Endothelial cell (in vitro differentiated cells): ENCODE measurements around a stretch of chr6.

DNA sequence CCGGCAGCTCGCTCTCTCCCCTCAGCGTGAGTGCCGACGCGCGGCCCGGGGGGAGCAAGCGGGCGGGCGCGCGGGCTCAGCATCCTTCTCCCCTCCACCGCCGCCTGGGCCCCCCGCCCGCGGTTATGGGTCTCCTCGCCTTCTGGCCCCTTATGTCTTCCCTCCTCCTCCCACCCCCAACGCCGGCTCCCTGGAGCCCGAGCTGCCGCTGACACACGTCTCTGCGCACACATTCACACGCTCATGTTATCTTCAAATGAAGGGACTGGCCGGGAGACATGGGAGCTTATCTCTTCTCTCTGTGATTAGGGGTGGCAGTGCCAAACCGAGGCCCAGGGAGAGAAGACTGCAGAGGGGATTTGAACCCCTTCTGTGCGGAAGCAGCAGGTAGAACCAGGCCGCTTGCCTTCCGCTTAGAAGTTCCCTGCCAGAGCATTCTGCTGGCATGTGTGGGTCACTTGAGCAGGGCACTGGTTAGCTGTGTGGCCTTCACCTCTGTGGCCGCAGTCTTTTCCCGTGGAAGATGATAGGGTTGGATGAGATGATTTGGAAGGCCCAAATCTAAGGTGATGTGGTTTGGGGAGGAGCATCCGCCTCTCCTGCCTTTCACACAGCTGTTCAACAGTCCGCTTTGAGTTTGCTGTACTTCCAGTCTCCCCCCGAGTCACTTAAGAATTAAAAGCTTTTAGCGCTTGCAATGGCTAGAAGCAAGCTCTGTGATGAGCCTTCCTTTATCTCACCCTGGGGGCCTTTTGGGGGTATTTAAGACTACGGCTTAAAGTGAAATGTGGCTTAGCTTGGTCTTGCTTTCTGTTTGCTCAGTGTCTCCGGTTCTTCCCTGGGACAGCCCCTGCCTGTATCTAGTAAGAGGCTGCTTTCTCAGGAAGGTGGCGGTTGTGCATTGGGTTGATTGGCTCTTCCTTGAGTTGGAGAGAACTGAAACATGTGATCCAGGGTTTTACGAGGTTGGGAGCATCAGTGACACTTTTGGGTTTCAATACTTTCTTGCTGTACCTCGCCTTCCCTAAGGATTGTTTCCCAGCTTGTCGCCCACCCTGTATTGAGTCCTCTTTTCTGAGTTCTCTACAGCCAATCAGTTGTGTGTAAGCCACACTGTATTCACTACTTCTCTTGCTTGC lies 700 bp downstream of the CMTR1 start:
- PRO-cap = bidirectional peak, plus-strand start at position 255 of the sequence, minus-strand start at position 127 of the sequence

- PRO-cap = no peak
Observed at GRCh38 chr6:37496825-37497678, 2.6 kb downstream of the CCDC167 start.

- PRO-cap = no peak
Observed at GRCh38 chr6:37516142-37517216, 16.8 kb upstream of the CCDC167 start.

- PRO-cap = no peak
Observed at GRCh38 chr6:37566037-37566729, 66.5 kb upstream of the CCDC167 start.

DNA sequence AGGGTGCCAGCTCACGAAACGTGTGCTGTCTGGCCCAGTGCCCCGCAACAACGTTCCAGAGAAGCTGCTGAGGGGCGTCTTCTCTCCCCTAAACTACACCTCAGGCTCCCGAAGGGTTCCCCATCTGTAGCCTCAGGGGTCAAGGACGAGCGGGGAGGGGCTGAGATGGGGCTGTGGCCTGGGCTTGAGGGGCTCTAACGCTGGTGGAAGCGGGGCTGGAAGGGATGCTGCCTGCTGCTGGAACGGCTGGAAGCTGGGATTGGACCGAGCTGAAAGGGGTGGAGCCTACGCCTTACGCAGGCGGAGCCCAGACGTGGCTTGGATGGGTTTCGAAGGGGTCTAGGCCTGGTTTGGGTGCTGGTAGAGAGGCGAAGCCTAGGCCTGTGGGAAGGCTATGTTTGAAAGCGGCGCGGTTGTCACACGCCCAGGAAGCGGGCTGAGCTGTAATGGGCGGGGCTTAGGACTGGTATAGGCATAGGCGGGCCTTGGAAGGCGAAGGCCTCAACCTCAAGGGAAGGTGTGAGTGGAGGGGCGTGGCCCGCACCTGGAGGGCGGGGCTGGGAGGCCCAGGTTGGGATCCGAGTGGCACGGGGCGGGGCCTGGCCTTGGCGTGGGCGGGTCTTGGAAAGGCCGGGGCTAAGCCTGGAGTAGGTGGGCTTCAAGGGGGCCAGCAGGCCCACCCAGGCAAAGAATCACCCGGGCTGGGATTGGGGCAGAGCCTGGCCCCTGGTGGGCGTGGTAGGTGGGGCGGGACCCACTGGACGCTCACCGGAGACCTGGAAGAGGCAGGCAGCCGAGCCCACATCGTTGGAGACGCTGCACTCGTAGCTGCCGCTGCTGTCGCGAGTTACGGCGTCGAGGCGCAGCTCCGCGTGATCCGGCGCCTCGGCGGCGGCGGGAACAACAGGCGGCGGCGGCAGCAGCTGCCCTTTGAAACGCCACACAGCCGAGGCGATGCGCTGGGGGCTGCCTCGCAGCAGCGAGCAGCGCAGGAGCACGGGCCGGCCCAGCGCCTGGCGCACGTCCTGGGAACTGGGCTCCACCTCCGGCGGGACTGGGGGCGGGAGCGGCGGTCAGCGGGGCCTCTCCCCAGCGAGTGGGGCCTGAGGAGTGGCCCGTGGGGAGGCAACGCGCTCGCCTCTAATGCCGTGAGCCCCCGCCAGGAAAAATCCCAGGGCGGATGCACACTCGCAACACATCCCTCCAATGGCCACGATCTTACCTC lies 49.1 kb downstream of the MDGA1 start:
- PRO-cap = no peak

DNA sequence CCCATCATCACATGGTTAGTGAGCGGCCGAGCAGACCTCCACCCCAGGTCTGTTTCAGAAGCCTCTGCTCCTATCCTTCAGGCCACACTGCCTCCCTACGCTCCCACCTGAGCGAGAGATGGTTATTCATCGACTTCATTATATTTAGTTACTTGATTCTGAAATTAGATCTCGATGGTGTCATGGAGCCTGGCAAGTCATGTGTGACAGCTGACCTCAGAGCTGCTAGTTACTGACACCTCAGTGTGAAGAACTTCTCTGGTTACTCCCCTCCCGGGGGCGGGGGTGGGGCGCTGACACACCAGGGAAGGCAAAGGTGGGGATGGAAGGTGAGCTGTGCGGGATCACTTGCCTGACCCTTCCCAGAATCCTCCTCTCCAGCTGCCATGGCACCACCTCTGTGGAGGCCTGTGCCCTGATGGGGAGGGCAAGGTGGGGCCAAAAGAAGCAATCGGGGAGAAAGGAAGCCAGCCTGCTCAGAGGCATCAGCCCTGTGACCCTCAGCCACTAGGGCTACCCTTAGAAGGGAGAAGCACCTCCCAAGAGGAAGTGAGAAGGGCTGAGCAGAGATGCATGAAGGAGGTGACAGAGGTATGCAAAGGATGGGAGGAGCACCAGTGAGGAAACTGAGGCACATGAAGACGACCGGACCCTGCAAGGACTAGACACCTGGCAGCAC lies 17.7 kb downstream of the MDGA1 start:
- PRO-cap = no peak

DNA sequence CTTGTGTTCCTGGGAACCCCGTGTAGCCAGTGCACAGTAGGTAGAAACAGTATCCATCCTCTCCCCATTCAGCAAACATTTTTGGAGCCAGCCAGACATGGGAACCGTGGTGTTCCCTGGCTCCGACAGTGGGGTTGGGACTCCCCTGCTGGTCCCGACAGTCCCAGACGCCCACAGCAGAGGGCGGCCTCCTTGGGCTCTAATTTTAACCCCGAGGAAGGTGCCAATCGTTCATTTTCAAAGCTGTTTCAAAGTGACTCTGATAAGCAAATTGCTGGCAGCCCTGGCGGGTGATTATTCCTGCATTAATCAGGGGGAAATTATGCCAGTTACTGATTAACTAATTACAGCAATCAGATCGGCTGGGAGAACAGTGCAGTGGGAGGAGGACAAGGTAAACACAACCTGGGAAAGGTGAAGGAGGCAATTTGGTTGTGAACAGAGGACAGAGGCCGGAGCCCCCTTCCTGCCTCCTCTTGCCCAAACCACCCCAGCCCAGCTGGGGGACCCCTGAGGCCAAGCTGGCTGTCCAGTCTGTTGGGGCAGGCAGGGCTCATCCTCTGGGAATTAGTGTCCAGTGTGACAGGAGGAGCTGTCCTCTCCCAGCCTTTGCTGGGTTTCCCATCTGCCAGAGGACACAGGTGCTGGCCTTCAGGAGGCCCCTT lies 44.4 kb upstream of the MDGA1 start:
- PRO-cap = no peak

- PRO-cap = no peak
Observed at GRCh38 chr6:37820665-37821218, 1.2 kb downstream of the ZFAND3 start.

- PRO-cap = no peak
Observed at GRCh38 chr6:37822296-37822915, 2.9 kb downstream of the ZFAND3 start.

- PRO-cap = no peak
Observed at GRCh38 chr6:37857591-37858782, 38.5 kb downstream of the ZFAND3 start.

DNA sequence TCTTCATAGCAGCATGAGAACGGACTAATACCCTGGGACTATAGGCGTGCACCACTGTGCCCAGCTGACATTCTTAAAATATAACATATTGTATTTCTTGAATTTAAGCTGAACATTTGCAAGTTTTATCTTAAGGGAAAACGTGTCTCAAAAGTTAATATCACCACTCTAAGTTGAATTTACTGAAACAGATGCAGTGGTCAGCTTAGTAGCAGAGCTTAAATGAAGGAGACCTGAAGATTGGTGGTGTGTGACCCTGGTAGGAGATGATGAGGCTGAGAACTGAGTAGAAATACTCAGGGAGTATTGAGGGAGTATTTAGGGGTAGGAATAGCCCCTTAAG lies 231.2 kb downstream of the ZFAND3 start:
- PRO-cap = no peak

DNA sequence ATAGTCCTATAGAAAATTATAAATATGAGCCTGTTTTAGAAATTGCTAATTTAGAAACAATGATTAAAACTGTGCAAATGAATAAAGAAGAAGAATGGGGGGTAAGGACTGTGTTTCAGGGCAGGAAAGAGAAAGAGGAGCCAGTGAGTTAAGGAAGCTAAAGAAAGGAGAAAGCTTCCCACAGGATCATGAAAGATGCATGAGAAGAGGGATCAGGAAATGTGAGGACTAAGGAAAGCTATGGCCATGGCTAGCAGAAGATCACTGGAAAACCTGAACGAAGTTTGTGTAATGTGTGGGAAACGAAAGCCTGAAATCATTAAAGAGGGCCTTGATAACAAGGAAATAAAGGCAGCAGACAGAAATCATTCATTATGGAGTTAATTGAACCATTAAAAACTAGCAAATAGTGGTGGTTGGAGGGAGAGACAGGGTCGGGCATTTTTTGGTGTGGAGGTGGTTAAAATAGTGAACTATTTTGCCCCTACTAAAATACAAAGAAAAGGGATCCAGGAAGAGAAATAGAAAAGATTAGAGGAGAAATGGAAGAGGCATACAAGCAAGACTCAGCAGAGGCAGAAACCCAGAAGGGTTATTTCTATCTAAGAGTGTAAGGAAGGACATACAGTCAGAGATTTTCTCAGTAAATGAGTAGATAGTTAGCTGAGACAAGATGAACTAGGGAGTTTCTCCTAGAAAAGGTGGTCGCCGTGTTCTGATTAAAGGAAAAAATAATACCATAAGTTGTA lies 274.1 kb downstream of the ZFAND3 start:
- PRO-cap = no peak

DNA sequence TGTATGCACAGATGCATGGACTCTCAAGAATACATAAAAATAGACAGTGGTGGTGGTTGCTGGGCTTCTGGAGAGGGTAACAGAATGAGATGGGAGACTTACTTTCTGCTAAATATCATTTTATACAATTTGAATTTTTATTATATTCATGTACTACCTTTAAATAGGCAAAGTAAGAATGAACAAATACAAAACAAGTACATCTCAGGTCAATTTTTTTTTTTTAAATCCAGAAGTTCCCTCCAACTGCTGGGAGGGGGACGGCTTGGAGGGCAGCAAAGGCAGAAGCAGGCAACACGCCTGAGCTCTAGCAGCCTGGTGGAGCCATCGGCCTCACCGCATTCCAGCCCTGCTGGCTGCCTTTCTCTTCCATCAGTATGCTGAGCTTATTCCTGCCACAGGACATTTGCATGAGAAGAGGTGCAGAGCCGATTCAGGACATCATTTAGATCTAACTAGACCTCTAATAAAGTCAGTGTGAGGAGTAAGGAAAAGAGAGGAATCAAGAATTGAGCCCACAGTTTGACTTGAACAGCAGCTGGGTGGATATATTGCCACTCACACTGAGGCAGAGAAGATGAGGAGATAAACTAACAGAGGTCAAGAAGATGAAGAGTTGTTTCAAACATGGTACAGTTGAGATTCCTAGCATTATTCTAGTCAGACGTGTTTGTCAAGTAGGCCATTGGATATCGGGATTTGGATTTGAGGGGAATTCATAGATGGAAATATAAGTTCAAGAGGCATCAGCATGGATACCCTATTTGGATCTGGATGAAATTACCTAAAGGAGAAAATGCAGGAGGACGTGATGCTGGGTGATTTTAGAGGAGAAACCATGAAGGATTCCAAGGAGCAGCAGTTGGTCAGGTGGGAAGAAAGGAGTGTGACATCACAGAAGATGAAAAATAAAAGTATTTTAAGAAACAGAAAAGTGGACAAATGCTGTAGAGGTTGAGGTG lies 319.0 kb downstream of the ZFAND3 start:
- PRO-cap = no peak

GRCh38 chr6:38368610-38369548 lies 270.9 kb downstream of the BTBD9 start:
- PRO-cap = no peak

DNA sequence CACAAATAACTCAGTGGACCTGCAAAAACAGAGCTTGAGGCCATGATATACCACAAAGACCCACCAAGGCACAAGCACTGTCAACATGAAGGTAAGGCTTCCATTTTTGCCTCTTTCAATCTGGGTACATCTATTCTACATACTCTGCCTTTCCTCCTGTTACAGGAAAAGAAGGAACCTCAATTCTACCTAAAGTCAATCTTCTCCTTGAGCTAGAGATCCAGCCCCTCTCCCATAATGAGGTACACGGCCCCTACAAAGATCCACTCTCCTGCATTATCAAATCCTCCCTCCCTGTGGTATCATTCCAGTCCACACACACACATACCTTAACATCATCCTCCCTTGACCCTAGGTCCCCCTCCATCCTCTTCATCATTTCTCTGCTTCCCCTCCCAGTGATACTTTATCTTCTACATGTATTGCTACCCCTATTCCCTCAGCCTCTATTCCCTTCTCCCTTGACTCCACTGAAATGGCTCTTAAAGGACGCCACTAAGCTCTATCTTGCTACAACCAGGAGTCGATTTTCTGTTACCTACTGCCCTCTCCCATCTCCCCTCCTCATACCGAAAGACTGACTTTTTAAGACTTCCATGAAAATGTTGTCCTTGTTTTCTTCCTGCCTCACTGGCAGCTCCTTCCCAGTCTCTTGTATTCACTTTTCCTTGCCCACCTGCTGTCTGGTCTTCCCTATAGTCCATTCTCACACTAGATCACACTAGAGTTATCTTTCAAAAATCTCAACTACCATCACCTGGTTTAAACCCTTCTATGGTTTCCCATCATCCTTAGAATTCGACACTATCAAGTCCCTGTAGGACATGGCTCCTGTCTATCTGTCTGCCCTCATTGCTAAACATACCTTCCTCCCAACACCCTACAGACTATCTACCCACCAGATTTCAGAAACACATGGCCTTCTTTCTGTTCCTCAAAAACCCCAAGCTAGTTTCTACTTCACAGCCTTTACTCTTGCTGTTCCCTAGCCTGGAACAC lies 156.7 kb downstream of the BTBD9 start:
- PRO-cap = no peak

GRCh38 chr6:38508327-38509208 lies 131.2 kb downstream of the BTBD9 start:
- PRO-cap = no peak

DNA sequence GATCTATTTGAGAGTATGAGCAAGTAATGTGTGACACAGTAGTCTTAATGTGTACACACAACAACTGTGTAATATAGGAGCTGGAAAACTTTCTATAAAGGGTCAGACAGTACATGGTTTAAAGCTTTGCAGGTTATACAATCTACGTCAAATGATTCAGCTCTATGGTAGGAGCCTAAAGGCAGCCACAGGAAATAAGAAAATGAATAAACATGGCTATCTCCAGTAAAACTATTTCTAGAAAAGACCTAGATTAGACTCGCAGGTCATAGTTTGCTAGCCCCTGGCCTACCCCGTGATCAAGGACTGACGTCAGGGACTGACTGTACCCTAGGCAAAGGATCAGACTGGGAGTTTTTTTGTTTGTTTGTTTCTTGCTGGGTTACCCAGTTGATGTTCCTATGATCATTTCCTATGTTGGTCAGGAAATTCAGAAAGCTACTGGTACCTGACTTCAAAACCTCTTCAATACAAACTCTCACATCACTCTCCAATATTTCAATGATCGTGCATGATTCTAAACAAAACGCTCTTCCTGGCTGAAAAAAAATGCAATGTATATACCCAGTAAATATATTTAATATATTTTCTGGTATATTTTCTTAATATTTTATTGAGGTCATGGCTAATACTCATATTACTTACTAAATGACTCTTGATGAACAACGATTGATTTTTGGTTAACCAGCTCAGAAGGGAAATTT lies 39.5 kb downstream of the BTBD9 start:
- PRO-cap = bidirectional peak, plus-strand start at position 433 of the sequence, minus-strand start at position 308 of the sequence

DNA sequence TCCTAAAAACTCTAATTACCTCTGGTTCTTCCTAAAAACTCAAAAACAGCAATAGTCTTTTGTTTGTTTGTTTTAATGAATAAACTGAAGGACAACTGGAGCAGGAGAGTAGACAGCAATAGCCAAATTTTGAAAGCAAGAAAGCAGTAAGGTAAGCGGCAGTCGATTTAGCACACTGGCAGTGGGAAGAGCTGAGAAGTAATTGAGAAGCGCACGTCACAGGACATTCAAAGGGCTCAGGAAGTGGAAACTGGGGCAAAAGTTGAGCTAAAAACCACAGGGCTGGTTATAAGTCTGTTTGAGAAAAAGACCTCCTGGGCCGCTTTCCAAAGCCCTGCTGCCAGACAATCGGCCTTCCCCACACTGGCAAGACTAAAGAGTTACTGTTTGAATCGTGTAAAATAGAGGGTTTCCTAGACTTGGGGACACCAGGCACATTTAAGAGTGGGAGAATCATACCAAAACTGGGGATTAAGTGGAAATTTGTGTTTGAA lies 161.3 kb downstream of the DNAH8 start:
- PRO-cap = no peak

DNA sequence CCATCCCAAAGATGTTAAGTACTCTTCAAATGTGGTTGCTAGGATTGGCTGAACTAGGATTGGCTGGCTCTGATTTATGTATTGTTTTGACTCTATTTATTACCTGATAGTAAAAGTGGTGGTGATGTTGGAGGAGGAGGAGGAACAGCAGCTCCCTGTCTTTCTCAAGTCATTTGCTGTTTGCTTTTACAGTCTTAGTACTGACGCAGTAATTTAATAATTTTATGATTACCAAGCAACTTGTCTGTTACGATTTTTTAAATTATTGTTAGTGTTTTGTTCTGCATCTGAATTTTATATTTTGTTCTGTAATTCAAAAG lies 73.7 kb upstream of the GLP1R start:
- PRO-cap = no peak

DNA sequence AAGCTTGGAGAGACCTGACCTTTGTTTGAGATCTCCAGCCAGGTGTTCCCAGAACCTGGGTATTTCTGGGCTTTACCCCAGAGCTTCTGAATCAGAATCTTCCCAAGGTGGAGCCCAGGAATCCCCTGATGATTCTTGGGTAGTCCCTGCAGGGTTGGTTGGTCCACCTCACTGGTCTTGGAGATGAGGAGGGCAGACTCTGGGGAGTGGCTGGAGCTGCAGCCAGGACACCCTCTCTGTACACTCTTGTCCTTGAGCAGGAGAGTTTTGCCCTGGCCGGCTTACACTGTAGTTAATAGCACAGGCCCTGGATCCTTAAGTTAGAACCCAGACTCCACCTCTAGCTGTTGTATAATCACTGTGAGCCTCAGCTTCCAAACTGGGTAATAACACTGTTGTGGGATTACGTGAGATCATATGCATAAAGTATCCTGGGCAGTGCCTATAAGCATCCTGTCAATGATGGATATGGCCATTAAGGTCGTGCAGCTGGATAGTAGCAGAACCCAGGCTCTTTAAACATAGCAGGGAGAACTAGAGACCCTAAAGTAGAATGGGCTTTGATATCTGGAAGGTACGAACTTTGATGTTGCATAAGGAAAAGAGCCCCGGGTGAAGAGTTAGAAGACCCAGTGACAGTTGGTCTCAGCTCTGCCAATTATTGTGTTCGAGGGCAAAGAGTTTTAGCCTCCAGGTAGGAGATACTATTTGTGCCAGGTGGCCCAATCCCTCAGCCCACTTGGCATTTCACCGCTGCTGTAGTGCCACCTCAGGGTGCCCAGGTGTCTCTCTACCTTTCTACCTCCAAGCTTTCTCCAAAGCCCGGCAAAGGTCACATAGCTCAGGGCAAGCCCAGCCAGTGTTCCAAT lies 46.0 kb downstream of the KCNK5 start:
- PRO-cap = no peak